Measurements from ENCODE around the genes FAT4 and PLK4.

GRCh38 chr4:124948924-124949720 lies 236.6 kb upstream of the ANKRD50 start:
- PRO-cap, 4 experiments: no peak in any of the 4 experiments
- RAMPAGE, long total RNA, 2 experiments: no peak in any of the 2 experiments
- RRBS: no CpG with 5 or more reads among the region's 2 CpGs

- PRO-cap, 4 experiments: no peak in any of the 4 experiments
- RAMPAGE, long total RNA, 2 experiments: no peak in any of the 2 experiments
- RRBS: no CpG with 5 or more reads among the region's 1 CpG
Observed at GRCh38 chr4:125229112-125229311, 85.7 kb upstream of the FAT4 start.

DNA sequence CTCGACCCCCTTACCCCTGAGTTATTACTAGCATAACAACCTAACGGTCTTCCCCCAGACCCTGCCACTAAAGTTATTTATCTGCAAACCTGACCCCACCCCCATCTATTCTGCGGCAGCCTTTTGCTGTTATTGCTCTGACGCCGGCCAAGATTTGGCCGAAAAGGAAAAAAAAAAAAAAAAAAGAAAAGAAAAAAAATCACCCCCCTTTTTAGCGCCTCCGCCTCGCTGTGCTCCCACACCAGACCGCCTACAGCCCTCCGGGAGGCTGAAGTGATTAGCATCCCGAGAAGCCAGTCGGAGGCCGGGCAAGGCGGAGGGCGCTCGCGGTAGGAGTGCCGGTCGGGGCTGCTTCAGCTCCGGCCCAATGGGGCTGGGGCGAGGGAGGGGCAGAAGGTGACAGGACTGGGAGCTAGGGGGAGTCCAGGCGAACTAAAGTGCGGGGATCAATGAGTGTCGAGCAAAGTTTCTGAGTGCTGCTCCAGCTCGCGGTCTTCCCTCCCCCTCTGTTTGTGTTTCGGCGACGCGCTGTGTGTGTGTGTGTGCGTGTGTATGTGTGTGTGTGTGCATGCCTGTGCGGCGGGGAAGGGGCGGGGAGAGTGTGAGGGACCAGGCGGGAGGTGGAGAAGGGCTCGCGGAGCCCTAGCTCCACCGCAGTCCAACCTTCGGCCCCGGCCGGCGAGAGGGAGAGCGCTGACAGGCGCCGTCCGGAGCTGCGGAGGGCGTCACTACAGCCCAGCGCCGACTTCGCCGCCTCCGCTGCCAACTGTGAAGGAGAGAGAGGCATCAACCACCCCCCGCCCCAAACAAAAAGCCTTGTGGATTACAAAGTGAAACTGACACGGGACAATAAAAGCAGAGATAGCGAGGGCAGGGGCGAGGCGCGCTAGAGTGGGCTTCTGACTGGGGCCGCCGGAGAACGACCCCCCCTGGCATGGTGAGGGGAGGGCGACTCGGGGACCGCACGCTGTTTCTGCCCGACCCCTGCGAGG lies at the start of gene FAT4:
Gene FAT4 (plus strand): TSS at position 430 of the 992 bp plus-strand sequence.
- PRO-cap, 4 experiments: peak in 4 of 4 experiments; most common plus-strand start position 604 of the sequence (in 3); most common minus-strand start position 275 of the sequence (in 4)
- RAMPAGE, long total RNA, 2 experiments: start-site peak on the plus strand in 1 of 2 experiments, centred at position 610 of the sequence, 123 reads per replicate
- RRBS: 6% methylated on average over 7 of the region's 69 CpGs

GRCh38 chr4:126735003-126736031 lies 897.4 kb upstream of the INTU start:
- PRO-cap, 4 experiments: no peak in any of the 4 experiments
- RAMPAGE, long total RNA, 2 experiments: no peak in any of the 2 experiments
- RRBS: no CpG with 5 or more reads among the region's 1 CpG

GRCh38 chr4:126901235-126901623 lies 731.5 kb upstream of the INTU start:
- PRO-cap, 4 experiments: no peak in any of the 4 experiments
- RAMPAGE, long total RNA, 2 experiments: no peak in any of the 2 experiments
- RRBS: no CpG with 5 or more reads among the region's 1 CpG

DNA sequence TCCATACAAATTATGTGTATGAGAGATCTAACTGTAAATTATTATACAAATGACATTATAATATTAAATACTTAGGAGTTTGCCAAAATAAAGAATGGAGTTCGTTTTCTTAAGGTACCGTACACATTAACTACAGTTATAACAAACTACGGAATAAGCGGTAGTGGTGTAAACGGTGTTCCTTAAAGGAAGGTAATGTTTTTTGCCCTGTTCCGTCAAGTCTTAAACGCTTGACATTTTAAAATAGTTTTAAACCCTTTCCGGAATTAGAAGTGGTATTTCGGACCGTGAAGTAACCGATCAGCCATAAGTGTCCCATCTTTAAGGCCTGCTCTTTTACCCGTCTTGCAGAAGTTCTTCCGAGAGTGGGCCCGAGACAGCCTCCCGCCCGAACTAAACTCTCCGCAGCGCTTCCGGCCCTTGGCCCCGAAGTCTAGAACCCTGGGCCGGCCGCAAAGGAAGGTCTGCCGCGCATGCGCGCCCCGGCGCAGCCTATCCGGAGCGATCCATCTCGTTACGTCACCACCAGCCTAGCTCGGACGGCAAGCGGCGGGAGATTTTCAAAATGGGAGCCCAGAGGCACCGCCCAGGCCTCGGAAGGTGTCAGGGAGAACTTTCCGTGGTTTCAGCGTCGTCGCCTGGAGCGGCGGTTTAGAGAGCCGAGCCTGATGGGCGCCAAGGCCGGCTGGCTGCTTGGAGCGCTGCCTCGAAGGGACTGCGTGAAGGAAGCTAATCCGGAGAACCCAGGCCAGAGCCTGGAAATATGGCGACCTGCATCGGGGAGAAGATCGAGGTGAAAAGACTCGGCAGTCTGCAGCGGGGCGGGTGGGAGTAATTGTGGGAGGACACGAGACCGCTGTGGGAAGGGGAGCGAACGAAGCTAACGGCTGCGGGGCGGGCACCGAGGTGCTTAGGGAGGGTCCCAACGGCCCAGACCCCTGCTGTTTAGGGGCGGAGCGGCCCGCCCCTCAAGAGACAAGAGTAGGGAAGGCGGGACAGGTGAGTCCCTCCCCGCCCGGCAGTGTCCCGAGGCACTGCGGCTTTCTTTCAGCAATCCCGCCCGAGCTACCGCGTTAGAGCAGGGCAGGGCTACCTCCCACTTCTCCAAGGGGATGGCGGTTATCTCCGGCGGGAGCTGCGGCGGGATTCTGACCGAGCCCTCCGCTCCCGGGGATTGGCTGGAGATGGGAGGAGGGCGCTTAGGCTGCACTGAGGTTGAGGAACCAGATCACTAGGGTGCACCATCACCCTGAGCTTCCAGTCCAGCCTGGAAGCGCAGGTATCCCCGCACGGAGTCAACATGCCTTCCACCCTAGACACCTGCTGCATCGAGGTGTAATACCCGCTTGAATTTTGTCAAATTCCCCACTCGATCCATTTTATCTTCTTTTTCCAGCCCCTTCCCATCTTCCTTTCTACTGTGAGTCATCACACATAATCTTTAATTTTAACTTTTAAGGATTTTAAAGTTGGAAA lies at the start of gene PLK4:
Gene PLK4 (plus strand): TSS at position 522 of the 1,476 bp plus-strand sequence.
- PRO-cap, 4 experiments: peak in 4 of 4 experiments; most common plus-strand start position 545 of the sequence (in 2); most common minus-strand start position 395 of the sequence (in 4)
- RAMPAGE, long total RNA, 2 experiments: no peak in any of the 2 experiments
- RRBS: 2% methylated on average over 22 of the region's 93 CpGs

- PRO-cap, 4 experiments: no peak in any of the 4 experiments
- RAMPAGE, long total RNA, 2 experiments: no peak in any of the 2 experiments
- RRBS: no CpG with 5 or more reads among the region's 4 CpGs
Observed at GRCh38 chr4:127898256-127898945, 17.7 kb downstream of the PLK4 start.

GRCh38 chr4:127965802-127966328 lies 659 bp downstream of the ABHD18 start:
- PRO-cap, 4 experiments: peak in 2 of 4 experiments; most common plus-strand start chr4:127966189 (in 1); most common minus-strand start chr4:127965949 (in 2)
- RAMPAGE, long total RNA, 2 experiments: no peak in any of the 2 experiments
- RRBS: no CpG with 5 or more reads among the region's 19 CpGs

DNA sequence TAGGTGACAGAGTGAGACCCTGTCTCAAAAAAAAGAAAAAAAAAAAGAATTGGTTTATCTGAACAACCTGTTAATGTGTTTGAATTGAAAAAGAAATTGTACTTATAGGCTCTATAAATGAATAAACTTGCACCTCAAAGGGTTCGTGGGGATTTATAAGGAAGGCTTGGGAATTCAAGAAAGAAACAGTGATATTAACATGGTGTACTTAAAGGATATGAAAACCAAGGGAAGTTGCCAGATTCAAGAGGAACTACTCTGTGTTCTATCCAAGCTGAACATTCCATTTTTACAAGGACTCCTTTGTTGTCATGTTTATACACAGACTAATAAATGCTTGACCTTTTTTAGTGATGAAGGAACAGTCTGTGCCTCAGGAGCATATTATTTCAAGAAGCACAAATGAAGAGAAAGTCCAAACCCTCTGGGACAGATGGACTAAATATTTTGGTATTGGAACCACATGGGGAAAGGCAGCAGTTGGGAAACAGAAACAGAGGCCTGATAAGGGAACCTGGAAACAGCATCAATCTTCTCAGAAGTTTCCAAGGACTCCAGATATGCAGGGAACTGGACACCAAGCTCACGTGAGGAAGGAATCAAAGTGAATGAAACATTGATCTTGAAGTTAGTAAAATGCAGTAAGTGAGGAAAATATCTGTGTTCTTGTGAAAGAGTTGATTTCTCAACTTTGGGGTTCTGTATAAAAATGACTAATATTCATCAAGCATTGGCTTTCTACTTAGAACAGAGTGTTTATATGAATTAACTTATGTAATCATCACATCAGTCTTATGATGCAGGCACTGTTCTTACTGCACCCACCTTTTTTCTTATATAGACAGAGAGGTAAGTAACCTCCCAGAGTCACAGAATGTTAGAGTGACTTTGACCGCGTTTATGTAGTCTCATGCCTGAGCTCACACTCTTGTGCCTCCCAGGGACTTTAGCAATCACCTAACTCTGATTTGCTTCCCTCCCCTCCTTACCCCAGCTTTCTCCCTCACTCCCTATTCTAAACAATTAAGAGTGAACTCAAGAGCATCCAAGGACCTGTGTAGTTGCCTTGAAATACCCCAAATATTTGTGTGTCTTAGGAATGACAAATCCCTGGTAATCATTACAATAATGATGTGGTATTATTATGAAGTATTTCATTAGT lies 149.0 kb upstream of the JADE1 start:
- PRO-cap, 4 experiments: no peak in any of the 4 experiments
- RAMPAGE, long total RNA, 2 experiments: no peak in any of the 2 experiments
- RRBS: no CpG with 5 or more reads among the region's 4 CpGs

DNA sequence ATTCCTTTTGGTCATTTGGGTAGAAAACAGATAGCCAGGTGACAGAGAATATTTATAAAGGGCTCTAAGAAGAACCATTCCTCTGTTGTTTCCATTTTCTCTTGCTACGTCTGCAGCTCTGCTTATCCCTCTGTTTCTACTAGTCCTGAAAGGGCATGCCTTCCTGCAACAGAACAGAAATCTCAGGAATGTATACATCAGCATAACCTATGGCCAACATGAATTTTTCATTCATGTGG lies 15.3 kb upstream of the JADE1 start:
- PRO-cap, 4 experiments: no peak in any of the 4 experiments
- RAMPAGE, long total RNA, 2 experiments: no peak in any of the 2 experiments
- RRBS: no CpG with 5 or more reads among the region's 1 CpG

DNA sequence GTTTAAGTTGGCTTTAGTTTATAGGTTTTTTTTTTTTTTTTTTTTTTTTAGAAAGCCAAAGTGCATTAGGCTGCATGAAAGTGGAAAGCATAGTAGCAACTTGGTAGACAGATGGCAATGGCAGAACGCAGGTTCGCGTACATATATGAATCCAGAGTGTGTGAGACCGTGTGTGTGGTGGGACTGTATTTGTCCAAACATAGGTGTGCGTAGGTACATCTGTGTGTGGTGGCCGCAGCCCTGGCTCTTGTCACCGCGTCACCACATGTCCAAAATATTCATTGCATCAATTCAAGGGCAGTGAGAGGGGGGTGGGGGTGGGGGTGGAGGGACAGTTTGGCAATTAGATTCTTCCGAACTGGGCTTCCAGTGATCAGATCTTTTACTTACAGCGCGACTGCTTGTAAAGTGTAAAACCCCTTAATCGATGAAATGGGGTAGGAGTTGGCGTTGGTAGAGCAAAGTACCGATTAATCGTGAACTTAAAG lies 970 bp downstream of the JADE1 start:
- PRO-cap, 4 experiments: peak in 1 of 4 experiments; most common minus-strand start position 249 of the sequence (in 1)
- RAMPAGE, long total RNA, 2 experiments: no peak in any of the 2 experiments
- RRBS: no CpG with 5 or more reads among the region's 15 CpGs

GRCh38 chr4:128810914-128811582 lies 1.5 kb downstream of the JADE1 start:
- PRO-cap, 4 experiments: peak in 4 of 4 experiments; most common plus-strand start chr4:128811292 (in 4); most common minus-strand start chr4:128811340 (in 4)
- RAMPAGE, long total RNA, 2 experiments: no peak in any of the 2 experiments
- RRBS: 2% methylated on average over 24 of the region's 49 CpGs

- PRO-cap, 4 experiments: no peak in any of the 4 experiments
- RAMPAGE, long total RNA, 2 experiments: no peak in any of the 2 experiments
- RRBS: no CpG with 5 or more reads among the region's 2 CpGs
Observed at GRCh38 chr4:128967643-128968243, 125.6 kb downstream of the SCLT1 start.

DNA sequence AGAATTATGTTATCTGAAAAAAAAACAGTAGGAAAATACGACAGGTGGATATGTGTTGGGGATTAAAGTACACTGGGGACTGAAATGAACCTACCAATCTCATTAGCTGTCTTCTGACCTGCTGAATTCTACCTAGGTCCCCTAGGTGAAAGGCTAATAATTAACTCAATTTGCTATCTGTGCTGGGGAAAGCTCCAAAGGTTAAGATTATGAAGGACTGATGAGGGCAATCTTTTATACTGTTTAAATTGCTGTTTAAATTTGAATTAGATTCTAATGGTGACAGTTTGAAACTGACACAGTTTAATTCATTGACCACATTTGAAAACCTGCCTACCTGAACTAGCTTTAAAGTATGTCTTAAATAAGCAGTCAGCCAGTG lies 977.2 kb downstream of the C4orf33 start:
- PRO-cap, 4 experiments: no peak in any of the 4 experiments
- RAMPAGE, long total RNA, 2 experiments: no peak in any of the 2 experiments
- RRBS: no CpG with 5 or more reads among the region's 1 CpG

- PRO-cap, 4 experiments: no peak in any of the 4 experiments
- RAMPAGE, long total RNA, 2 experiments: no peak in any of the 2 experiments
- RRBS: no CpG with 5 or more reads among the region's 37 CpGs
Observed at GRCh38 chr4:131727307-131727660, 1421.8 kb upstream of the PCDH10 start.

- PRO-cap, 4 experiments: no peak in any of the 4 experiments
- RAMPAGE, long total RNA, 2 experiments: no peak in any of the 2 experiments
- RRBS: no CpG with 5 or more reads among the region's 17 CpGs
Observed at GRCh38 chr4:132345211-132346000, 803.7 kb upstream of the PCDH10 start.

DNA sequence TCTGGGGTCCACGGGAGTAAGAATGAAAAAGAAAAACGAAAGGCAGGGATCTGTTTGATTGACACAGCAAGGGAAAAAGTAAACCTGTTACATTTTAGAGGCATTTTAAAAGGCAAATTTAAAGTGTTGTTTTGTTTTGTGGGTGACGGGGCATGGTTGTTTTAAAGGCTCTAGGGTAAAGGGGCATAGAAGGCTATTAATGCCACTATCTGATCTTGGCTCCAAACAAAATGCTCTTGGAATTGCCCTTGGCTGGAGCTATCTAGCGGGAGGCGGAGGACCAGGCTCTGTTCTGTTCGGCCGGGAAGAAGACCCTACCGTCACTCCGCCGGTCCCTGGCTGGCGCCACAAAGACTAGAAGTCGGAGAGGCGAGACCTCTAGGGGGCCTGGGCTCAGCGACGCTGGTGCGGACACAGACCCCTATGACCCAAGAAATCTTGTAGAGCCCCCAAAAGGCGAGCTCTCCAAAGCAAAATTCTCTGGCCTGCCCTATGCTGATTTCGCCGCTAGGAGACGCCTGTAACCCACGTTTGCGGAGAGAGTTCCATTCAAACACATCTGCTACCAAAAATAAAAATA lies 2.7 kb upstream of the PCDH10 start:
- PRO-cap, 4 experiments: no peak in any of the 4 experiments
- RAMPAGE, long total RNA, 2 experiments: no peak in any of the 2 experiments
- RRBS: no CpG with 5 or more reads among the region's 22 CpGs

GRCh38 chr4:133154804-133155263 lies 5.7 kb downstream of the PCDH10 start:
- PRO-cap, 4 experiments: no peak in any of the 4 experiments
- RAMPAGE, long total RNA, 2 experiments: no peak in any of the 2 experiments
- RRBS: no CpG with 5 or more reads among the region's 4 CpGs

GRCh38 chr4:136393604-136393956 lies 1138.7 kb downstream of the PCDH18 start:
- PRO-cap, 4 experiments: peak in 2 of 4 experiments; most common plus-strand start chr4:136393799 (in 2)
- RAMPAGE, long total RNA, 2 experiments: no peak in any of the 2 experiments

DNA sequence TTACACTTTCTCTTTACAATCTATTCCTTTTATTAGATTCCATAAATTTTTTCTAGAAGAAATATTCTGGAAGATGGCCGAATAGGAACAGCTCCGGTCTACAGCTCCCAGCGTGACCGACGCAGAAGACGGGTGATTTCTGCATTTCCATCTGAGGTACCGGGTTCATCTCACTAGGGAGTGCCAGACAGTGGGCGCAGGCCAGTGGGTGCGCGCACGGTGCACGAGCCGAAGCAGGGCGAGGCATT lies 36.2 kb downstream of the PCDH18 start:
- PRO-cap, 4 experiments: no peak in any of the 4 experiments
- RAMPAGE, long total RNA, 2 experiments: no peak in any of the 2 experiments
- RRBS: no CpG with 5 or more reads among the region's 14 CpGs